Mesenchymal stem cell of Wharton's jelly (primary cell): ENCODE data around the genes KDELR1, BAX and CGB3.

DNA sequence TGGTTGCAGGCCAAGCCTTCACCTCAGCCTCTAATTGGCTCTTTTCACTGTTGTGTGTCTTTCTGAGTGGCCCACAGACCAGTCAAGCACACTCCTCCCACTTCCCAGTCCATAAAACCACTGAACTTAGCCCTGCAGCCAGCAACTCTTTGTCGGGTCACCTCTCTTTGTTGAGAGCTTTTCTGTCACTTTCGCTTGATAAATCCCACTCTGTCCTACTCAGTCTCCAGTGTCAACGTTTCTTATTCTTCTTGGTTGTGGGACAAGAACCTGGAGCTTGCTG, 6.2 kb upstream of the SULT2A1 start:
- CAGE, long polyA plus RNA: no peak

DNA sequence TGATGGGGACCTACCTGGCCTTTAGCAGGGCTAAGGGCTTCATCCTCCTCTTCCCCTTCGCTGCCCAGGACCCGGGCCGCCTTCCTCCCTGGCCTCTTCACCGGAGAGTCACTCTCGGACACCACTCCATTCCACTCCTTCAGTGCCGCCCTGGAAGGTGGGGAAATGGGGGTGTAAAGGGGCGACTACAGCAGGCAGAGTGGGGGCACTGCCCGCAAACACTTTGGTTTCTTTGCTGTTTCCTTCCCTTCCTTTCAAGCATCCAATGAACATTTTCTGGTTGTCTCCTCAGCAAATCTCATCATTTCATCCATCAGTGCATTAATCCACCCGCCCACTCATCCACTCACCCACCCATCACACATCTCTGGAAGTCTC, 8.8 kb downstream of the LIG1 start:
- CAGE, long polyA plus RNA: no peak

- CAGE, long polyA plus RNA: no peak
Measured at GRCh38 chr19:48170859-48171597, 548 bp downstream of the ZSWIM9 start.

GRCh38 chr19:48230870-48231138, 24.9 kb downstream of the CARD8 start:
- CAGE, long polyA plus RNA: no peak

GRCh38 chr19:48391086-48391808, at the start of gene KDELR1:
KDELR1 (minus strand) TSS chr19:48391551.
- CAGE, long polyA plus RNA: start-site peak on the minus strand at chr19:48391433-48391558, 3,808 and 2,130 reads in 2 replicates

- CAGE, long polyA plus RNA: no peak
Measured at GRCh38 chr19:48510401-48511178, 1.0 kb downstream of the LMTK3 start.

DNA sequence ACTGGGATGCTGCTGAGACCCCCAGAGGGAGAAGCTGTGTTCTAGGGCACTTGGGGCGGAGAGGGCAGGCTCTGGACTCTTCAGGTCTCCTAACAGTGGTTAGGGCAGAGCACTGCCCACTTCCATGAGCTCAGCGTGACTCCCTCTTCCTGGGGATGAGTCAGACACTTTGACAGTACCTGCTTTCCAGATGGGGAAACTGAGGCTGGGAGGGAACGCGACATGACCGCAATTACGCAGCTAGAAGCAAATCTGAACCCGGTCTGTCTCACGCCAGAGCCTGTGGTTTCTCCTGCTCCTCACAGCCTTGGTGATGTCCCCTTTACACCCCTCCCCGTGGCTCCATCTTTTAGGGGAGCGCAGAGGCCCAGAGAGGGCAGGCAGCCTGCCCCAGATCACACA, 783 bp downstream of the SULT2B1 start:
- CAGE, long polyA plus RNA: no peak

GRCh38 chr19:48720178-48721395, 1.1 kb upstream of the MAMSTR start:
- CAGE, long polyA plus RNA: no peak

GRCh38 chr19:48747843-48748376, 1.2 kb upstream of the IZUMO1 start:
- CAGE, long polyA plus RNA: no peak

GRCh38 chr19:48759093-48759454, 3.8 kb downstream of the FGF21 start:
- CAGE, long polyA plus RNA: no peak

DNA sequence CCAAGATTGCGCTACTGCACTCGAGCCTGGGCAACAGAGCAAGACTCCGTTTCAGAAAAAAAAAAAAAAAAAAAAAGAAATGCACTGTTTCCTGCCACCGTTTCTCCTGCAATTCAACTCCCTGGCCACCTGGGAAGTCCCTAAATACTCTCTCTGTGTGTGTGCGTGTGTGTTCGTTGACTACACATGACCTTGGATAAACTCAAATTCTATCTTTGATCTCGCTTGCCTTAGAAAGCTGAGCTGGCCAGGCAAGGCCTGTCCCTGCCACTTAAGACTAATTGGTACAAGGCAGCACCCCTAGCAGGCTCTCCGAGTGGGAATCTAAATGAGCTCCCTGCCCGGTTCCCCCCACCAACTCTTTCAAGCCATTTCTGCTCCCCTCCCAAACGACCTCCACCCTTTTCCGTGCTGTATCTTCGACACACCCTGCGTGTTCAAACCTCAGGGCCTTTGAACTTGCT, 5.2 kb upstream of the BCAT2 start:
- CAGE, long polyA plus RNA: no peak

DNA sequence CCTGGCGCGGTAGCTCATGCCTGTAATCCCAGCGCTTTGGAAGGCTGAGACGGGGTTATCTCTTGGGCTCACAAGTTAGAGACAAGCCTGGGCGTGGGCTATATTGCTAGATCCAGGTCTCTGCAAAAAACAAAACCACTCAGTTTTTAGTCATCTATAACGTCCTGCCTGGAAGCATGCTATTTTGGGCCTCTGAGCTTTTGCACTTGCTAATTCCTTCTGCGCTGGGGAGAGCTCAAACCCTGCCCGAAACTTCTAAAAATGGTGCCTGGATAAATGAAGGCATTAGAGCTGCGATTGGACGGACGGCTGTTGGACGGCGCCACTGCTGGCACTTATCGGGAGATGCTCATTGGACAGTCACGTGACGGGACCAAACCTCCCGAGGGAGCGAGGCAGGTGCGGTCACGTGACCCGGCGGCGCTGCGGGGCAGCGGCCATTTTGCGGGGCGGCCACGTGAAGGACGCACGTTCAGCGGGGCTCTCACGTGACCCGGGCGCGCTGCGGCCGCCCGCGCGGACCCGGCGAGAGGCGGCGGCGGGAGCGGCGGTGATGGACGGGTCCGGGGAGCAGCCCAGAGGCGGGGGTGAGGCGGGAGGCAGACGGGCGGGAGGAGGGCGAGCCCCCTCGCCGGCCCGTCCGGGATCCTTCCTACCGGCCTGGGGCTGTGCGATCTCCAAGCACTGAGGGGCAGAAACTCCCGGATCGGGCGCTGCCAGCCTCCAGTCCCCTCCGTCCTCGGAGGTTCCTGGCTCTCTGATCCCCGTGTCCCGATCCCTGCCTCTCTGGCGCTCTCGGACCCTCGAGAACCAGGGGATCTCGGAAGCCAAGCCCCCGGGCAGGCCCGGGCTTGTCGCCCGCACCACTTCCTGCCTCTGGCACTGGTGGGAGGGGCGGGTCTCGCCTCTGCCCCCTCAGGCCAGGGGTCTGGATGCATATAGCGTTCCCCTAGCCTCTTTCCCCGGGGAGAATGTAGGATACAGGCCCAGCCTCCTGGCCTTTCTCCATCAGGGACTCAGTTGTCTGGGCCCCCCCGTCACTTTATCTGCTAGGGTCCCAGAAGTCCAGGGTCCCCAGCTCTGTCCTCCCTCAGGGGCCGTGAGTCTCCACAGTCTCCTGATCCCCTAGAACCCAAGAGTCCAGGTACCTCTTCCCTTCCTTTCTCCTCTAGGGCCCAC, at the start of gene BAX:
BAX (plus strand) TSS at position 500 of the 1,179 bp plus-strand sequence.
- CAGE, long polyA plus RNA: no peak

DNA sequence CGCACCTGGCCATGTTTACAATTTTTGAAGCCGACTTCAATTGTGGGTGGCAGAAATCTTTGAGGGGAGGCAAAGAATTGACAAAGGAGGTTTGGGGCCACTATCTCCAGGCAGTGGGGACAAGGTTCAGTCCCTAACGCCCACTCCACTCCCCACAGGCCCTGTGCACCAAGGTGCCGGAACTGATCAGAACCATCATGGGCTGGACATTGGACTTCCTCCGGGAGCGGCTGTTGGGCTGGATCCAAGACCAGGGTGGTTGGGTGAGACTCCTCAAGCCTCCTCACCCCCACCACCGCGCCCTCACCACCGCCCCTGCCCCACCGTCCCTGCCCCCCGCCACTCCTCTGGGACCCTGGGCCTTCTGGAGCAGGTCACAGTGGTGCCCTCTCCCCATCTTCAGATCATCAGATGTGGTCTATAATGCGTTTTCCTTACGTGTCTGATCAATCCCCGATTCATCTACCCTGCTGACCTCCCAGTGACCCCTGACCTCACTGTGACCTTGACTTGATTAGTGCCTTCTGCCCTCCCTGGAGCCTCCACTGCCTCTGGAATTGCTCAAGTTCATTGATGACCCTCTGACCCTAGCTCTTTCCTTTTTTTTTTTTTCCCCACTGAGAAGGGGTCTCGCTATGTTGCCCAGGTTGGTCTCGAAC, 4.3 kb upstream of the FTL start:
- CAGE, long polyA plus RNA: no peak

DNA sequence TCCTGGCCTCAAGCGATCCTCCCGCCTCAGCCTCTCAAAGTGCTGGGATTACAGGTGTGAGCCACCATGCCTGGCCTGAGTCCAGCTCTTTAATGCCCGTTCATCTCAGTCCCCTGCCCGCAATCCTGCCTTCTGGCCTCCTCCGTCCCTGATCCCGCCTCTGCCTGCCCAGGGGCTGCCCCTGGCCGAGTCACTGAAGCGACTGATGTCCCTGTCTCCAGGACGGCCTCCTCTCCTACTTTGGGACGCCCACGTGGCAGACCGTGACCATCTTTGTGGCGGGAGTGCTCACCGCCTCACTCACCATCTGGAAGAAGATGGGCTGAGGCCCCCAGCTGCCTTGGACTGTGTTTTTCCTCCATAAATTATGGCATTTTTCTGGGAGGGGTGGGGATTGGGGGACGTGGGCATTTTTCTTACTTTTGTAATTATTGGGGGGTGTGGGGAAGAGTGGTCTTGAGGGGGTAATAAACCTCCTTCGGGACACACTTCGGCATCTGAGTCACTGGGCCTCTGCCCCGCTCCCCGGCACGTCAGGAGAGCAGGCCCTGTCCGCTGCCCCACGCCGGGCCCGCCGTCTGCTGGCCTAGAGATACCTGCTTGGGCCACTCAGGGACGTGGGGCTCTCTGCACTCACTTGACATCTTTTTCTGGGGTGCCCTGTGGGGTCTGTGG, 3.7 kb upstream of the FTL start:
- CAGE, long polyA plus RNA: no peak

DNA sequence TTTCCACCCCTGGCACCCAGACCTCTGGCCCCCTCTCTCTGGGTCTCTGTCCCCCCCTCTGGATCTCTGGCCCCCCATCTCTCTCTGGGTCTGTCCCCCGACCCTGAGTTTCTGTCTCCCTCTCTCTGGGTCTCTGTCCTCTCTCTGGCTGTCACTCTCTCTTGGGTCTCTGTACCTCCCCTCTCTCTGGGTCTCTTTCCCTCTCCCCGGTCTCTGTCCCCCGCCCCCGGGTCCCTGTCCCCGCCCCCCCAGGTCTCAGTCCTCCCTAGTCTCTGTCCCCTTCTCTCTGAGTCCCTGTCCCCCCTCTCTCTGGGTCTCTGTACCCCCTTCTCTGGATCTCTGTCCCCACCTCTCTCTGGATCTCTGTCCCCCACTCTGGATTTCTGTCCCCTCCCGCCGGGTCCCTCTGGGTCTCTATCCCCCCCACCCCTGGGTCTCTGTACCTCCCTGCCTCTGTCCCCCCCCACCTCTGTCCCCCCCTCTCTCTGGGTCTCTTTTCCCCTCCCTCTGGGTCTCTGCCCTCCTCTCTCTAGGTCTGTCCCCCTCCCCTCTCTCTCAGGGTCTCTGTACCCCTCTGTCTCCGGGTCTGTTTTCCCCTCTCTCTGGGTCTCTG, 2.2 kb upstream of the FTL start:
- CAGE, long polyA plus RNA: no peak

DNA sequence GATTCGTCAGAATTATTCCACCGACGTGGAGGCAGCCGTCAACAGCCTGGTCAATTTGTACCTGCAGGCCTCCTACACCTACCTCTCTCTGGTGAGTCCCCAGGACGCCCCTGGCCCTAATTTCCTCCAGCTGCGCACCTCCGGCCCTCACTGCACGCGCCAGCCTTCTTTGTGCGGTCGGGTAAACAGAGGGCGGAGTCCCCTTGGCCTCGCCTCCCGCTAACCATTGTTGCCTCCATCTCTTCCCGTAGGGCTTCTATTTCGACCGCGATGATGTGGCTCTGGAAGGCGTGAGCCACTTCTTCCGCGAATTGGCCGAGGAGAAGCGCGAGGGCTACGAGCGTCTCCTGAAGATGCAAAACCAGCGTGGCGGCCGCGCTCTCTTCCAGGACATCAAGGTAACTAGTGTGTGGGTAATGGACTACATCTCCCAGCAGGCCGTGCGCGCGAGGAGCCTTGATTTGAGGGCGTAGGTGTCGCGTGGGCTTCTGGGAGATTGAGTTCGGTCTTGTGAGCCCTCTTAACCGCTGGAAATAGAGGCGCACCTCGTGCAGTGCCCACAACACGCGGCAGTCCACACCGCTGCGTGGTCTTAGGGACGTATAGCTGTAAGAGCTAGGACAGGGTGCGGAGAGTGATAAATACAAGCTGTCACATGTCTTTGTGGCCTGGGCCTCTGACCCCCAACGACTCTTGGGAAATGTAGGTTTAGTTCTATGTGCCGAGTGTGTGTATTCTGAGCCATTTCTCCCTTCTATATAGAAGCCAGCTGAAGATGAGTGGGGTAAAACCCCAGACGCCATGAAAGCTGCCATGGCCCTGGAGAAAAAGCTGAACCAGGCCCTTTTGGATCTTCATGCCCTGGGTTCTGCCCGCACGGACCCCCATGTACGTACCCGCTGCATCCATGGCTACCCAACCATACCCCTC, 675 bp downstream of the FTL start:
- CAGE, long polyA plus RNA: no peak

DNA sequence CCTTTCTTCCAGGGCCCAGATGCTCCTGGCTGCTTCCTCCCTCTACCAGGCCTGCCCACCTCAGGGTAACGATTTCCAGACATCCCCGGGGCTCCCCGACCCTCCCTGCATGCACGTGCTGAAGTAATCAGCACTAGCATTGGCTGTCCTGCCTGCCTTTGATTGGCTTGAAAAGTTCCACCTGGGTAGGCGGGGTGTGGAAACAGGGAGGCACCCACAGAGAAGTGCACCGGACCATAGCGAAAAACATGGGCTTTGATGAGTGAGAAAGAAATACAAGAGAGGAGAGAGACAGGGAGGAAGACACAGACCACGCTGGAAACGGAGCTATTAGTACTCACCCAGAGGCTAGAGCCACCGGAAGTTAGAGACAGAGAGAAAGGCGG, 529 bp upstream of the ENSG00000268655 start:
- CAGE, long polyA plus RNA: no peak

GRCh38 chr19:49024082-49024504, at the start of gene CGB3:
CGB3 (minus strand) TSS chr19:49024333.
- CAGE, long polyA plus RNA: no peak

DNA sequence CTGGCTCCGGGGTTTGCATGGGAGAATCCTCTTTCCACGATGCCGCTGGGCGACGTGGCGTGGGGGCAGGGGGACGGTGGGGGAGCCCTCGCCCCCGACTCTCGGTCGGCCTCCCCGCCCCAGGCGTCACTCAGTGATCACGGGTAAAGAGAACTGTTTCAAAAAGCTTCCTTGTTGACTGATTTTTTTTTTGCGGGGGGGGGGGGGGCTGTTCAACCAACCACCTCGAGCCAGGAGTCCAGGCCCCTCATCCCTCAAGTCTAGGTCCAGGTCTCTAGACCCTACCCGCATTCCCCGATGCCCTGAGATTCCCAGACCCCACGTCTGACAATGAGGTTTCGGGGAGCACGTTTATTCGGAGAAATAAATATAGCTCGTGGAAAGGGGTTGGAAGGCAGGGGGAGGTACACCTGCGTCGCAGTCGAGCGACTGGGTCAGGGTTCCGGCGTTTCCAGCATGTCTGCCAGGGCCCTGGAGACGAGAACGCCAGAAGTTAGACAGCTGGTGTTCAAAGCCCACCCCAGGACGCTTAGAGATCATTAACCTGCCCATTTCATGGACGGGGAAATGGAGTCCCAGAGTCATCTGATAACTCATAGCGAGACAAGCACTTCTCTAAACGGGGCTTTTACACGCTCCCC, 4.2 kb downstream of the HRC start:
- CAGE, long polyA plus RNA: no peak

DNA sequence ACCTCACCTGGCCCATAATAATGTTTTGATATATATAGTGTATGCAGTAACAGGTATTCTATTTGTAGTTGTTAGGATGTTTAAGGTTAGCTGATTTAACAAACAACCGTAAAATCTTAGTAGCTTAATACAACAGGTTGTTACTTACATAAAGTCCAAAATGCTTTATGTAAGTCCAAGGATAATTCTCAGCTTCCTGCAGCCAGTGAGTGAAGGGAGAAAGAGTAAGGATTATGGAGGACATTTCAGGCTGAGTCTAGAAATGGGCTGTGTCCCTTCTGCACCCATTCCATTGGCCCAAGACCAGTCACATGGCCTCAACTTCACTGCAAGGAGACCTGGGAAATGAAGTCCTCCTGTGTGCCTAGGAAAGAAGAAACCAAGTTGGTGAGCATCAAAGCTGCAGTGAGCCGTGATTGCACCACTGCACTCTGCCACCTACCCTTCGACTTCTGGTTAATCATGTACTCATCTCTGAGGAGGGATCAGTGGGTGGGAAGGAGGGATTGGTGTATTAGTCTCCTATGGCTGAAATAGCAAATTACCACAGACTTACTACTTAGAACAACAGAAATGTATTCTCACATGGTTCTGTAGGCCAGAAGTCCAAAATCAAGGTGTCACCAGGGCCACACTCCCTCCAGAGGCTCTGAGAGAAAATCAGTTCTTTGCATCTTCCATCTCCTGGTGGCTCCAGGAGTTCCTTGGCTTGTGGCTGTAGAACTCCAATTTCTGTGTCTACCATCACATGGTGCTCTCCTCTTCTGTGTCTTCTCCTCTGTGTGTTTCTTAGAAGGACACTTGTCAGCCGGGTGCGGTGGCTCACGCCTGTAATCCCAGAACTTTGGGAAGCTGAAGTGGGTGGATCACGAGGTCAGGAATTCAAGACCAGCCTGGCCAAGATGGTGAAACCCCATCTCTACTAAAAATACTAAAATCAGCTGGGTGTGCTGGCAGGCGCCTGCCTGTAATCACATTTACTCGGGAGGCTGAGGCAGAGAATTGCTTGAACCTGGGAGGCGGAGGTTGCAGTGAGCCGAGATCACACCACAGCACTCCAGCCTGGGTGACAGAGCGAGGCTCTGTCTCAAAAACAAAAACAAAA, 3.4 kb upstream of the CD37 start:
- CAGE, long polyA plus RNA: no peak